NCI-H460 (cell line): ENCODE measurements around a stretch of chr19.

DNA sequence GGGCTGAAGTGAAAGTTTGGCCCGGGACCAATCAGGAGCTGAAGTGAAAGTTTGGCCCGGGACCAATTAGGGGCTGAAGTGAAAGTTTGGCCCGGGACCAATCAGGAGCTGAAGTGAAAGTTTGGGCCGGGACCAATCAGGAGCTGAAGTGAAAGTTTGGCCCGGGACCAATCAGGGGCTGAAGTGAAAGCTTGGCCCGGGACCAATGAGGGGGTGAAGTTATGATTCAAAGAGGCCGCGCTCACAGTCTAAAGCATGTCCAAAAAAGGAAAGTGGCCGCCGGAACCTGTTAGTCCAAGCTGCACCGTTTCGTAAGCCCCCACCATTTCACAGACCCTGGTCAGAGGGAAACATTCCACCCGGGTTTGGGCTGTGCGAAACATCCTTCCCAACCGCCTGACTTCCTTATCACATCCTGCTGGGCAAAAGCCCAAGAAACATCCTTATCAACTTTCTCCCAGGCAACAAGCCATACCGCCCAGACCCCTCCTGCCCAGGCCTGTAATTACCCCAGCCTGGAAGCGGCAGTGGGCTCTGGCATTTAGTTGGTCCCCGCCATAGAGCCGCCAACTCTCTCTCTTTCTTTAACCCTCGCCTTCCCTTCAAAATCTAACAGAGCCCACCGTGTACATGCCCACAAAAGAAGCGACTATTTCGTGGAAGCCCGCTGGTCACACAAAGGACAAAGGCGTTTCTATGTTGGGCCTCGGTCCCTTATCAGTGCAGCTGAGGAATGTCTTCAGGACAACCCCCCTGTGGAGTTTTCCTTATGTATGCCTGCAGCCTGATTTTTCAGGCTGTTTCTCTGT is 974 bp downstream of the ZNF850 start:
RAMPAGE:
- cytosol, long total RNA = no peak
- long total RNA = no peak
- nucleus, long total RNA = no peak

GRCh38 chr19:37303662-37304122 is 30.8 kb upstream of the ZNF875 start:
RAMPAGE:
- cytosol, long total RNA = no peak
- long total RNA = no peak
- nucleus, long total RNA = no peak

GRCh38 chr19:37312257-37313174 is 21.9 kb upstream of the ZNF875 start:
RAMPAGE:
- cytosol, long total RNA = no peak
- long total RNA = no peak
- nucleus, long total RNA = no peak

DNA sequence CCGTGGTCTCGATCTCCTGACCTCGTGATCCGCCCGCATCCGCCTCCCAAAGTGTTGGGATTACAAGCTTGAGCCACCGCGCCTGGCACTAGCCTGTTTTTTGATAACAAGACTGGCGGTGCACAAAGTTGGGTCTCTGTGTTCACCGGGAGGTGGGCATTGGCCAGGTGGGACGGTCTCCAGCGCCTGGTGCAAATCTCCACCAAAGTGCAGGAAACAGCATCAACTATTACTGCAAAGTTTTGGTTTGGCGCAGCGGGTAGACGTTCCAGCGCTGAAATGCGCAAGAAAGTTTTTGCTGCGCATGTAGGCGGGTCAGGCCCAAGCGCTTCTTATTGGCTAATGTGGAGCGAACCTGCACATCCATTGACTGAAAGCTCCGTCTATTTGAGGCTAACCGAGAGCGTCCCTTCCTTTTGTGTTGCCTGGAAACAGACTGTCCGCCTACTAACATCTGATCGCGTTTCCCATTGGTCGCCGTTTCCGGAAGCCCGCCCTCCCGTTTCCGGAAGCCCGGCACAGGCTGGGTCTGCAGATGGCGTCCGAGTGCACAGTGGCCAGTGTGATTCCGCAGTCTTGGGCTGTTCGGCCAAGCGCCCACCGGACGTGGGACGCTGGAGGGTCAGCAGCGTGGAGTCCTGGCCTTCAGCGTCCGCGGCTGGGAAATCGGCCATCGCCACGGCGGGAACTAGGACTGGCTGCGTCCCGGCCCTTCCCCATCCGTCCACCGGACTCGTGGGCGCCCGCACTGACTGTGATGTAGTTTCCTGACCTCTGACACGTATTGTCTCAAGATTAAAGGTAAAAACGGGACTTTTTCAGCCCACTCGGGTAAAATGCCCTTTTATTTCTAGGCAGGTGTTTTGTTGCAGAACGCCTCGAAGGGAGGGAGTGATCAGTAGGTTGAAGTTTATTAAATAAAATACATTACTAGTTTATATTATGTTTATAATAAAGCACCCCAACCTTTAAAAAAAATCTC is 16.8 kb upstream of the ZNF875 start:
RAMPAGE:
- cytosol, long total RNA = start-site peak on the plus strand centred at position 507 of the sequence, 23 bp wide, 26 and 22 reads in 2 replicates
- long total RNA = no peak
- nucleus, long total RNA = start-site peak on the plus strand centred at position 520 of the sequence, 16 bp wide, 343 and 74 reads in 2 replicates

DNA sequence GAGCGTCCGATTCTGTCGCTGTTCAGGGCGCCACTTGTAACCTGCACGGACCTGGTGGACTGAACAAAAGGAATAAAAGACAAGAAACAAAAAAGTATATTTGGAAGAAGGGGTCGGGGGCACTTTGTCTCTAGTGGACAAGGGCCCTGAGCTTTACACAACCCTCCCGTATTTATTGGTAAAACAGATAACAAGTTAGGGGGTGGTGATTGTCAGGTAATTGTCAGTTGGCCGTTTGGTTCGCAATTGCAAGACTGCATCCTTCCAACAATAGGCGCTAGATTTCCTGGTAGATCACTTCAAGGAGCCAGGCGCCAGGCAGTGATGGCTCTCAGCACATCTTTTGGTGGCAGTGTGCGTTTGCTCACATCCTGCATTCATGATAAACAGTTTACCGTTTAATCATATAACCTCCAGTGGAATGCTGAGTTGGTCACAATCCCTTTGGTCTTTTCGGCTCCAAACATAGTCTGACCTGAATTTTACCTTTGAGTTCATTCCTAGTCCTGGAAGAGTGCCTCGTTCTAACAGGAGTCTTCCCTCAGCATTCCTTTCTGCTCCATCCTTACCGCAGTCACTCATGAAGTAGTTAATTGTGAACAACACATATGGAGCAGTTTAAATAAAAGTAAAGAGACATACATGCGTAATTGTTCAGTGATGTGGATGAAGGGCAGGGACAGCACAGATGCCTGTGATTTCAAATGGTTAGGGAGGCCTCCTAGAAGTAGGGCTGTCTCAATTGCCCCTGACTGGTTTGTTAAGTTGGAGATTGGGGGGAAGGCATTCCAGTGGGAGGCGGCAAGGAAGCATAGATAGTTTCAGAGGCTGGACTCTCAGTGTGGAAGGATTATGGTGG is 1.2 kb downstream of the ZNF875 start:
RAMPAGE:
- cytosol, long total RNA = no peak
- long total RNA = no peak
- nucleus, long total RNA = no peak

GRCh38 chr19:37641124-37641729 is 14.0 kb downstream of the ZFP30 start:
RAMPAGE:
- cytosol, long total RNA = no peak
- long total RNA = no peak
- nucleus, long total RNA = no peak

GRCh38 chr19:37707713-37708069 is 11.9 kb downstream of the ZNF607 start:
RAMPAGE:
- cytosol, long total RNA = no peak
- long total RNA = no peak
- nucleus, long total RNA = no peak

DNA sequence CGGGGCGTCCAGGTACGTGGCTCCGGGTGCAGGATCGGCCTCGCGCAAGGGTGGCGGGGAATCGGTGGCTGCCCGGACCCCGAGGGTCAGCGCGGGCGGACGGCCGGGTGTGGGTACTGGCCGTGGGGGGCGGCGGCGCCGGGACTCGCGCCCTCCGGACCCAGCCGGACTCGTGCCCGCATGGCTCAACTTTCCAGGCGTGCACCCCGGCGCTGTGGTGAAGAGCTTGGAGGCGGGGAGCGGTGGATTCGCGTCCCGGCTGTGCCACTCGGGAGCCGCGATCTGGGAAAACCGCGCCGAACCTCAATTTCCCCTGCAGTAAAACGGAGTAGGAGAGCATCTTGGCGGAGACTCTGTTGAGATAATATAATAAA is 326 bp downstream of the SIPA1L3 start:
RAMPAGE:
- cytosol, long total RNA = no peak
- long total RNA = no peak
- nucleus, long total RNA = no peak

DNA sequence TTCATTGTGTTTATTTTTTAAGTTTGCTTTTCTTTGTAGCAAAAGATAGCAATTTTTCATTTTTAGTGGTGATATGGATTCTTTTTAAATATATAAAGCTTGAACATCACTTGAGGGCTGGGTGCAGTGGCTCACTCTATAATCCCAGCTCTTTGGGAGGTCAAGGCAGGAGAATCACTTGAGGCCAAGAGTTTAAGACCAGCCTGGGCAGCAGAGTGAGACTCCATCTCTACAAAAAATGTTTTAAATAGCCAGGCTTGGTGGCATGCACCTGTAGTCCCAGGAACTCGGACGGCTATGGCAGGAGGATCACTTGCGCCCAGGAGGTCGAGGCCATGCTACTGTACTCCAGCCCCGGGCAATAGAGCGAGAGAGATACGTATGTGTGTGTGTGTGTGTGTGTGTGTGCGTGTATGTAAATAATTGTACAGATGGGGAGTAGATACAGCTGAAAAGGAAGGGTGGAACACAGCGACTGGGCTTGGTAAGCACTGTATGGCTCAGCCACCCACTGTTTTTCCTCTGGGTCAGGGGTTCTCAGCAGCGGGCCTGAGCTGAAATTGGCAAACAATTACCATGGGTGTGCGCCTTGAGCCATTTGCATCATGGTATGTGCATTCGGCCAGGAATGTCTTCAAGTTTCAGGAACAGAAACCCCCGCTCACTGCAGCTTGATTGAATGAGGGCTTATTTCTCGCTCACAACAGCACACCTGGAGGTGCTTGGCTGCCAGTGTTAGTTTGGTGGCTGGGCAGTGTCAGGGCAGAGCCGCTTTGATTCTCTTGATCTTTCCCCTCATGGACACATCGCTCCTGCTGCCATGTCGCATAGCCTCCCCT is 126.5 kb downstream of the SIPA1L3 start:
RAMPAGE:
- cytosol, long total RNA = no peak
- long total RNA = no peak
- nucleus, long total RNA = no peak

RAMPAGE:
- cytosol, long total RNA = no peak
- long total RNA = no peak
- nucleus, long total RNA = no peak
These were observed 5.5 kb downstream of the PPP1R14A start for GRCh38 chr19:38250563-38251217.

DNA sequence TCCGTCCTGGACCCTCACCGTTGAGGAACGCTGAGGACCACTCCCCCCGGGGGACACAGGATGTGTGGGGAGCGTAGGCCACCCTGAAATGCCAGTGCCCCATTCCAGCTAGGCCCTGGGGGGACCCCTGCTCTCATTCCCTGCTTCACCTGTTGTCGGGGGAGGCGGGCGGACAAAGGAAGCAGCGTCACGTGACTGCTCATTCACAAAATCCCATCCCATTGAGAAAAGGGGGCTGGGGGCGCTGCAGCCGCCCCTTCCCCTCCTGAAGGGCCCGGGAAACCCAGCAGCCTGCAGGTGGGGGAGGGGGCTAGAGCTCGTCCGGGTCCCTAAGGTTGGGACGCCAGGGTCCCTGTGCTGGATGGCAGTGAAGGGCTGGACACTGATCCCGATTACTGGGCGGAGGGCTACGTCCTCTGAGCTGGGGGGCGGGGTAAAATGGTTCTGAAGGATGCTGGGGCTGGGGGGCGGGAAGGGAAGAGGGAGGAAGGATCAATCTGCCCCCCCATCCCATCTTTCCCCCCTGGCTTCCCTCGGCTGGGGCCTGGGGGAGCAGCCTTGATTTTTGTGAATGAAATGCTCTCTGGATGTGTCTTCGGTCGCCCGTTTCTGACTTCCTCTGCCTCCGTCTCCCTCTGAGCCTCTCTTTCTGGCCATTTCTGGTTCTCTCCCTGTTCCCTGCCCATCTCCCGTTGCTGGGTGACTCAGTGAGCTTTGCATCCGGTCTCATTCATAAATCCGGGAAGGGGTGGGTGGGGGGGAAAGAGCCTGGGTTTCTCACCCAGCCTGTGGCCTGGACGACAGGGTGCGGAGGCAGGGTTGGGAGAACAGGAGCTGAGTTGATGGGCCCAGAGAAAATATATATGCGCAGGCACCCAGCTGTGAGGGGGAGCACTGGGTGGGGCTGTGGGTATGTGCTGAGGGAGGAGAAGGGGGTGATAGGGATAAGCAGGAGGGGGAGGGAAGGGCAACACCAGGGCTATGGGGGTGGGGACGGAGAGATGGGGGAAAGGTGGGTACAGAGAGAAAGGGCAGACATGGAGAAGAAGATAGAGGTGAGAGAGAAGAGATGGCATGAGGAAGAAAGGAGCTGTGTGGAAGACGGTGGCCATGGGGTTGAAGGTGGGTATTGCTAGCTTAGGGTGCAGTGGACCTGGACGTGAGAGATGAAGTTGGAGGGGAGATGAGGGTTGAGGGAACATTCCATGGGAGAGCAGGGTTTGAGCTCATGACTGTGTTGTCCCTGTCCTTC is 960 bp downstream of the SPRED3 start:
RAMPAGE:
- cytosol, long total RNA = no peak
- long total RNA = no peak
- nucleus, long total RNA = no peak

DNA sequence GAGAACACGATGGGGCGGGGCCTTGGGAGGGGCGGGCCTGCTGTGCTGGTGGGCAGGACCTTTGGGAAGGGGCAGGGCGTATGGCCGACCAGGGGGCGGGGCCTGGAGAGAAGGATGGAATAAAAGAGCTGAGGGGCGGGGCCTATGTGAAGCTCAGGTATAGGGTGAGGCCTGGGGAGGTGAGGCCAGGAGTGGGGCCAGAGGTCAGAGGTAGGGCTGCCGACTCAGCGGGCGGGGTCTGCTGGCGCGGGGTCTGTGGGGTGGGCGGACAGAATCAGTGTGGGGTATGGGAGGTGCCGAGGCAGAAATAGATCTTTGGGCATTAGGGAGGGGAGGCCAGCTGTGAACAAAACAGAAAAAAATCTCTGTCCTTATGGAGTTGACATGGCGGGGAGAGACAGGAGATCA is 19.7 kb downstream of the RYR1 start:
RAMPAGE:
- cytosol, long total RNA = no peak
- long total RNA = no peak
- nucleus, long total RNA = no peak

RAMPAGE:
- cytosol, long total RNA = no peak
- long total RNA = no peak
- nucleus, long total RNA = no peak
These were observed 5.7 kb downstream of the EIF3K start for GRCh38 chr19:38624611-38625129.

GRCh38 chr19:38634536-38634980 is 12.9 kb upstream of the ACTN4 start:
RAMPAGE:
- cytosol, long total RNA = no peak
- long total RNA = no peak
- nucleus, long total RNA = no peak

DNA sequence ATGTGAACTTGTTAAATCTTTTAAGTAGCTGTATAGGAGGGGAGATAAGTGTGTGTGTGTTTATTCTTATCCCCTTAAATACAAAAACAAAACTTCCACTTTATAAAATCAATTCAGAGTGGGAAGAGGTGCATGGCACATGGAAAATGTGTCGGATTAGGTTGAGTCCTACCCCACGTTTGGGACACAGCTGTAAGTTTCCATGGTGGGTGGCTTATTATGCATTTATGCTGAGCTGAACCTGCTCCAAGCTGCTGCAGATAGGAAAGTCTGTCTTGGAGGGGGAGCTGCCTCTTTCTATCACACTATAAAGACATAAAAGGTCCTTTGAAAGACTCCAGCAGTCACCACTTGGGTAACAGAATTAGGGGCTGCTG is 15.1 kb downstream of the ACTN4 start:
RAMPAGE:
- cytosol, long total RNA = no peak
- long total RNA = no peak
- nucleus, long total RNA = no peak

RAMPAGE:
- cytosol, long total RNA = no peak
- long total RNA = no peak
- nucleus, long total RNA = no peak
These were observed 24.3 kb downstream of the ACTN4 start for GRCh38 chr19:38671601-38672312.

RAMPAGE:
- cytosol, long total RNA = no peak
- long total RNA = no peak
- nucleus, long total RNA = no peak
These were observed 27.4 kb downstream of the ACTN4 start for GRCh38 chr19:38674721-38675454.

DNA sequence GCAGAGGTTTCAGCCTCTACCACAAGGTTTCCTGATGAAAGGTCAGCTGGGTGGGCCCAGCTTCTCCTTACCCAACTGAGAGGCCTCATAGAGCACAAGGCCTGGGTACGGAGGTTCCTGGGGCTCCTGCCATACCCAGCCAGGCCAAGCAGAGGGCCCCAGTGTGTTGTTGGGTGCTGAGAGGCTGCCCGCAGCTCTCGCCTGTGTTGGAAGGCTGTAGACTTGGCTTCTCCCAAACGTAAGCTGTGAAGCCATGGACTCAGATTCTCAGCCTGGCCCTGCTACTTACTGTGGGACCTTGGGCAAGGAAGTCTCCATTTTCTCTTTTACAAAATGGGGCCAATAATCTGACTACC is 28.2 kb downstream of the ACTN4 start:
RAMPAGE:
- cytosol, long total RNA = no peak
- long total RNA = no peak
- nucleus, long total RNA = no peak

RAMPAGE:
- cytosol, long total RNA = no peak
- long total RNA = no peak
- nucleus, long total RNA = no peak
These were observed 38.5 kb downstream of the ACTN4 start for GRCh38 chr19:38685713-38686612.

RAMPAGE:
- cytosol, long total RNA = no peak
- long total RNA = no peak
- nucleus, long total RNA = no peak
These were observed 45.7 kb downstream of the ACTN4 start for GRCh38 chr19:38693123-38693659.